NB4 (cell line): Measurements from ENCODE around the genes ZNF724 and ZNF675.

- RRBS = no CpG with 5 or more reads among the region's 46 CpGs
These were observed at the start of gene ZNF724 for GRCh38 chr19:23249707-23250879. Gene ZNF724, minus strand, starts transcription at chr19:23250394.

DNA sequence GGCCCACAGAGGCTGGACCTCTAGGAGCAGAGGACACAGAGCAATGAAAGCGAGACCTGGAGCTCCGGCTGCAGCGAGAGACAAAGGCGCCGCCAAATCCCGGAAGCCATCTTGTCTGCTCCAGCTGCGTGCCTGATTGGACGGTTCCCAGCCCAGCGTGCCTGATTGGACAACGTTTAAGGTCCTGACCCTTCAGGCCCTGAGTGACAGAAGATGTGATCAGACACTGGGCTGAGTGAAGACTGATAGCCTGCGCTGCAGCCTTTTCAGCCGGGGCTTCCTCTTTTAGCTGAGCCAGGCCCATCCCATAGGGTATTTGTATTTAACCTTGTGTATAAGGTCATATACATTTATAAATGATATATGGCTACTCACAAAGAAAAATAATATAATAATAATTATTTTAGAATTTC lies at the start of gene ZNF675:
ZNF675 (minus strand) TSS at position 117 of the 413 bp plus-strand sequence.
- RRBS = no CpG with 5 or more reads among the region's 12 CpGs

- RRBS = no CpG with 5 or more reads among the region's 7 CpGs
These were observed 2.2 kb downstream of the RPSA2 start for GRCh38 chr19:23764730-23765661.

GRCh38 chr19:23906758-23907260 lies 7.9 kb upstream of the ZNF726 start:
- RRBS = no CpG with 5 or more reads among the region's 2 CpGs

DNA sequence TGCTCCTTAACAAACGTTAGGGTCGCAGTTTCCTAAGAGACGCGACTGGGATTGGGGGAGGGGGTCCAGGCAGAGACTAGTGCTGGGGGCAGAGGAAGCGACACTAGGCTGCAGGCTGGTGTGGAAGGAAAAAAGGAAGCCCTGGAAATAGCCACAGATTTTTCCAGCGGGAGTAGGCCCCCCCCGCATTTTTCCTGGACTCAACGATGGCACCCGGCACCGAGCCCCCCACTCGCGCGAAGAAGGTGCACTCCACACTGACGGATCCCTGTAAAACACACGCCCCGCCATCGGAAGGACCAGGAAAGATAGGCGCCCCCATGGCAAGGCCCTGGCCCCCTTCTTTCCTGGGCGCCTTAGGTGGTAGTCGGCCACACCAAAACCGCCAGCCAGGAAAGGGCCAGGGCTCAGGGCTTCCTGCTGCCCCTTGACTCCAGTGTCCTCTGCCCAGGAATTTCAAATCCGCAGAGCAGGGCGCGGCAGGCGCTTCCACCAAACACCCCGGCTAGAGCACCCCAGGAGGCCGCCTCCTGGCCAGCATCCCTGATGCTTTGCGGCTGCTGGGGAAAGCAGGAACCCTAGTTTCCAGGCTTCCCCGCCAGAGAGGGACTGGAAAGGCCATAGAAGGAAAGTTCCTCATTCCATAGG lies 57.4 kb downstream of the ZNF726 start:
- RRBS = no CpG with 5 or more reads among the region's 29 CpGs

DNA sequence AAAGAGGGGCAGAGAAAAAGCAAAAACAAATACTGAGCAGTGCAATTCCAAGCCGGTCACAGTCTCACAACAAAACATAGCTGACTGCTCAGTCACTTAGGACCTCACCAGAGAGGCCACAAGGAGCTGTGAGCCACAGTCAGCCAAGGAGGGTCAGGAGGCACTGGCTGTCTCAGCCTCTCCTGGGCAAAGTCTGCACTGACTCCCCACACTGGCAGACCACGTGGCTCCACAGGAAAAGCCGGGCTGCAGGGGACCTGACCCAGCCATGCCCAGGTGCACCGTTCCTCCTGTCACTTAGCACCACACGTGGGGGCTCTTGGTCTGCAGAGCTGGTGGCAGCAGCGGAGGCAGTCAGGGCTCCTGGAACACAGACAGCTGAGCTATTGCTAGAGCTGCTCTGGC lies 744.3 kb downstream of the UQCRFS1 start:
- RRBS = no CpG with 5 or more reads among the region's 6 CpGs

- RRBS = no CpG with 5 or more reads among the region's 2 CpGs
These were observed 668.5 kb downstream of the UQCRFS1 start for GRCh38 chr19:28544401-28544962.

DNA sequence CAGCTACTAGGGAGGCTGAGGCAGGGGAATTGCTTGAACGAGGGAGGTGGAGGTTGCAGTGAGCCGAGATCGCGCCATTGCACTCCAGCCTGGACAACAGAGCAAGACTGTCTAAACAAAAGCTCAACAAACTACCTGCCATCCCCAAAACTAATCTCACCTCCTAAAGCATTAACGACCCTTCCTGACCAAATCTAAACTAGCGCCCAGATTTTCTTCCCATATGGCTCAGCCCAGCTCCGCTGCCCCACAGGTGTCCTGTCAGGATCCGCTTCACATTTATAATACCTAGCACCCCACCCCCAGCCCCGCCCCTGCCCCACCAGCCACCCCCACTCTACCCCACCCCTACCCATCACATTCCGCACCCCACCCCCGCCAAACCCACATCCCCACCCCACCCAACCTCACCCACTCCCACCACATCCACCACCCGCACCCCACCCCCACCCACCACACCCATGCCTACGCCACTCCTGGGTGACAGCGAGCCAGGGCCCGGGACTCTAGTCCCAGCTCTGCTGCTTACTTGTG lies 616 bp downstream of the C19orf12 start:
- RRBS = 14% methylated on average over 1 of the region's 15 CpGs

- RRBS = no CpG with 5 or more reads among the region's 25 CpGs
These were observed 33.9 kb downstream of the CCNE1 start for GRCh38 chr19:29845510-29846206.

DNA sequence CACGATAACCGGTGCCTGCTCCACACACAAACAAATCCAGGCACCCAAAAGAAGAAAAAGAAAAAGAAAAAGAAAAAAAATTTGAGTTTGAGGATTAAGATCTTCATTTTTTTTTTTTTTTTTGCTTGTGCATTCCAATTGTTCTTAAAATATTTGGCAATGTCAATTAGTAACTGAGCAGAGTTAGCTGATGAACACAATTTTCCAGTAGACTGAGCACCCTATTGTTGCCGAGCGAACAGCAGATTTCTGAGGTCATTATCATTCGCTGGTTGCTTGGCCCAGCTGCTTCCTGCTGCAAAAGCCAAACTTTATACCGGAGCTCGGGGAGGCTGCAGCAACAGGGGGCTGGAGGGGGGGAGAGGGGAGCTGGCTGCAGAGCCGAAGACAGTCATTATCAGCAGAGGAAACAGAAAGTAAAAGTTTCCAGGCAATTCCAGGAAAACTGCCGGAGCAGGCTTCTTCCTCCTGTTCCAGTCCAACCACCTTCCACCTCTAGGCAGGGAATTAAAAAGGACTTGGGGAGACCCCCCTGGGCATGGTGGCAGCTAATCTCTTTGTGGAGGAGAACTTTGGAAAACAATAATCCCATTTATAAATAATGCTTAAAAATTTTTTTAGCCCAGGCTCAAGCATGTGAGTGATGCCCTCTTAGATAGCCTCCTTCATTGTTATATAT lies 77.9 kb downstream of the ZNF536 start:
- RRBS = no CpG with 5 or more reads among the region's 9 CpGs

DNA sequence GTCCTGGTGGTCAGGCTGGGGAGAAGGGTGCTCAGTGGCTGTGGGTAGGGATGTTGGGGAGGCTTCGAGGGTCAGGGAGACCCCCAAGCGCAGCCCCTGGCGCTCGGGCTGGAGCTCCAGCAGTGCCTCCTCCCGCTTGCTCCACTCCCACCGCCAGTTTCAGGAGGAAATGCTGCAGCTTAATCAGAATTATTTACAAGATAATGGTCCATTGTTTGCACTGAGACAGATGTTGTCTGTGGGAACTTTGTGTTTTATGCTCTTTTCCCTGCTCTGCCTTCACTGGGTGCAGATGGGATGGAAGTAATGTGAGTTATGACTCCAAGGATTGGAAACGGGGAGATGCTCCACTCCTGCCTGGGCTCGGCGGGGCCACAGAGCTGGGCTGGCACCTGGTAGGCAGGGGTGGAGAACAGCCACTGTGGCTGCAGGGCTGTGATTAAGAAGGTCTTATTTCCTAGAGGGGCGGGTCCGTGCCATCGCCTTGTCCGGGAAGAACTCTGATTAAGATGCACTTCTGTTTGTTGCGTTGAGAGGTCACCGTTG lies 192.4 kb downstream of the ZNF536 start:
- RRBS = no CpG with 5 or more reads among the region's 15 CpGs

DNA sequence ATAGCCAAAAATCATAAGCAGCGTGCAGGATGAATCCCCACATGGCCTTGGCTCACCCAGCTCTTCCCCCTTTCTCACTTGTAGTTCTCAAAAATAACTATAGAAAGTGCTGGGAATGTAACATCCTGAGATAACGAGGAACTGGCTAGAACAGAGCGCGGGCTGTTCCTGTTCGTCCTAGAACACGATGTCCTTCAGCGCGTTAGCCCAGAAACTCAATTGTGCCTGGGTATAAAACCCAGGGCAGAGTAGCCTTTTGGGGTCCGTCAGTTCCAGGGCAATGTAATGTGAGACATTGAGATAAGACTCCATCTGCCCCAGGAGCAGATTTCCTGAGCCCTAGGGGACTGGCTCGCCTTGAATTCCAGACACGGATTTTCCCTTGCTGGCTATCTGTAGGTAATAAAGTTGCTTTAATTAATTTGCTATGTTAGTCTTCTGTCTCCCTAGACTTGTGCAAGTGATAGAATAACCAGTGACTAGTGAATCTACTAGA lies 326.1 kb downstream of the TSHZ3 start:
- RRBS = no CpG with 5 or more reads among the region's 11 CpGs

DNA sequence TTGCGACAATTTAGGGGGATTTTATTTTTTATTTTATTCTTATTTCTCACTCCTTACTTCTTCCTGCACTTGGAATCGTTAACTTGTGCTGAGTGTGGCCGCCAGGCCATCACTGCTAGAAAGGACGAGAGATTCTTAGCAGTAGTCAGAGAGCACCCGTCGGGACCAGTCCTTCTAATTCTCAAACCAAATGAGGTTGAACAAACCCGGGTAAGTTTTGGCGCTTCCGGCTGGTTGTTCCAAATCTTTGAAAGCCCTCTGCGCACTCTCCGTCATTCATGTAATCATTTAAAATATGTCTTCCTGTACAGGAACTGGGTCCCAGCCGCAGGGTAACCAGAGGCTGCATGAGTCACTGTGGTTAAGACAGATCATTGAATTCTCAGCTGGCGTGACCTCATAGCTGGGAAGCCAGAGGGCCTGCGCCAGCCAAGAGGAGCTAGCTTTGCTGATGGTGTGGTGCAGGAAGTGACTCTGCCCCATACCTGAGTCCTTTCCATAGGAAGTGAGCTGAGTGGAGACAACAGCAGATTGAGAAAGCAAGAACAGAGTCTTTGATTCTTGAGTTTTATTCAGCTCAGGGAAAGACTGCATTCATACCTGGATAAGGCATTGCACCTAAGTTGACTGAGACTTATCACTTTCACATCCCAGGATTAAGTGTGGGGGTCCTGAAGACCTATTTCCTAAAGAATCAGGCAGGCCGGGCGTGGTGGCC lies 135.2 kb downstream of the TSHZ3 start:
- RRBS = no CpG with 5 or more reads among the region's 16 CpGs

DNA sequence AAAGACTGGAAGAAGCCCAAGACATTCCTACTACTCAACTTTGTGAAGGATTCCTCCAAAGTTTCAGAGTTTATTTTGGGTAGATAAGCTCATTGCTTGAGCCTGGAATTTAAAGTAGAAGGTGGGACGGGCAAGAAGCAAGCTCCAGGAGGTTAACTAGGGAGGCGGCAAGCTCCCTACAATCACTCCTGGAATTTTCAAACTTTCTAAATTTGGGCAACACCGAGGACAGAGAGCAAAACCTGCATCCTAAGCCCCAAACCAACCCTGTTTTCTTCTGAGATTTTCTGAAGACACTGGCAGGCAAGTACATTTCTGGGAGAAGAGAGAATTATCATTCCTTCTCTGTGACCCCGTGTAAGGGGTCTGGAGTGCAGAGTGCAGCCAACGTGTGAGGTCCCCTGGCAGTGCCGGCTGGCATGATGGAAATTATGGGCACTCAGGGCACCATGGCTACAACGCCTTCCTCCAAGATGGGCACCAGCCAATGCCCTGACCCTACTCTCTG lies 1.7 kb downstream of the TSHZ3 start:
- RRBS = no CpG with 5 or more reads among the region's 7 CpGs

DNA sequence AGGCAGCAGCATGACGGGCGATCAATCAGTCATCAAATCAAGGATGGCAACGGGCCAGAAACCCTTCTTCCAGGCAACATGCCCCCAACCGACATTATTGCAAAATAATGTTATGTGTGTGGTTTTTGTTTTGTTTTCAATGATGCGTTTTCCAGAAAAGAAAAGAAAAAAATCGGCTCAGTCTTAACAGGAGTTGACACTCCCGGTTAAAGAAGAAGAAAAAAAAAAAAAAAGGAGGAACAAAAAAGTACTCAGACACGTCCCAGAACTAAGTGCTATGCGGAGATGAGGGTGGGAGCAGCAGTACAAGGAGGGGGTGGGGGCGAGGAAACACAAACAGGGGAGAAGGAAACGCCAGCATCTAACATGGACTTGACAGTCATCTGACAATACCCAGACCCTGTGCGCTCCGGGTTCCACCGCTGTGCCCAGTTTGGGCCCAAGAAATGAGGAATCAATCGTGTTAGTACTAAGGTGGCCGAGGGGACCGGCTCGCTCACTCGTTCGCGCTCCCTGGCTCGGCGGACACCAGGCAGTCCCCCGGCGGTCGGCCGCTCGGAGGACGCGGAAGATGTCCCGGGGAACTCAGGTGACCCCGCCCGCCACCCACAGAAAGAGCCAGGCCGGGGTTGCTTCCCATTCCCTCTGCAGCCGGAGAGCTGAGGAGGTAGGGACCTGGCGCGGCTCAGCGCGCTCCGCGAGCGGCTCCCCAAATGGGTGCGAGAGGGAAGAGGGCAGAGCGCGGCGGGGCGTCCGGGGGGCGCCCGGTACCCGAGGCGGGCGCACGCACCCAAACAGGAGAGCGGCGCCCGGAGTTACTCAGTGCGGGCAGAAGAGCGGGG lies 764 bp downstream of the TSHZ3 start:
- RRBS = 61% methylated on average over 32 of the region's 59 CpGs

- RRBS = no CpG with 5 or more reads among the region's 8 CpGs
These were observed 248.5 kb upstream of the TSHZ3 start for GRCh38 chr19:31597710-31598072.

- RRBS = no CpG with 5 or more reads among the region's 2 CpGs
These were observed 258.6 kb upstream of the ZNF507 start for GRCh38 chr19:32086794-32087164.

GRCh38 chr19:32353350-32354418 lies 8.3 kb downstream of the ZNF507 start:
- RRBS = no CpG with 5 or more reads among the region's 18 CpGs

DNA sequence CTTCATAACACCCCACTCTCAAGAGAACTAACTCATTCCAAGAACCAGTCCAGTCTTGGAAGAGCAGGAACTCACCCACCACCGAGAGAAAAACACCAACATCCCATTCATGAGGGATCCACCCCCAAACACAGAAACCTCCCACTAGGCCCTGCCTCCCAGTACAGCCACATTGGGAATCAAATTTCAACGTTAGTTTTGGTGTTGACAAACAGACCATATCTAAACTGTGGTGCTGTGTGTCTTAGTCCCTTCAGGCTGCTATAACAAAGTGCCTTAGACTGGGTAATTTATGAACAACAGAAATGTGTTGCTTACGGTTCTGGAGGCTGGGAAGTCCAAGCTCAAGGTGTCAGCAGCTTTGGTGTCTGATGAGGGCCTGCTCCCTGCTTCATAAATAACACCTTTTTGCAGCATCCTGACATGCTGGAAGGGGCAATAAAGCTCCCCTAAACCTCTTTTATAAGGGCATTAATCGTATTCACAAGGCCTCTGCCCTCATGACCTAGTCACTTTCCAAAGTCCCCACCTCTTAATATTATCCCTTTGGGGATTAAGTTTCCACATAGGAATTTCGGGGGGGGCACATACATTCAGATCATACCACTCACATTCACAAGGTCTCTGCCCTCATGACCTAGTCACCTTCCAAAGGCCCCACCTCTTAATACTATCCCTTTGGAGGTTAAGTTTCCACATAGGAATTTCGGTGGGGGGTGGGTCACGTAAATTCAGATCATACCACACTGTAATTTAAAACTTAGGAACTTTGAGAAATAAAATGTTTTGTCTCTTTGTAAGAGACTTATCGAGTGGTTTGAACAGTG lies 27.4 kb downstream of the ZNF507 start:
- RRBS = no CpG with 5 or more reads among the region's 8 CpGs